AG08470 (cell line): ENCODE data around the genes SYF2, RHD, MACO1, MAN1C1, SLC30A2 and ZNF593.

DNA sequence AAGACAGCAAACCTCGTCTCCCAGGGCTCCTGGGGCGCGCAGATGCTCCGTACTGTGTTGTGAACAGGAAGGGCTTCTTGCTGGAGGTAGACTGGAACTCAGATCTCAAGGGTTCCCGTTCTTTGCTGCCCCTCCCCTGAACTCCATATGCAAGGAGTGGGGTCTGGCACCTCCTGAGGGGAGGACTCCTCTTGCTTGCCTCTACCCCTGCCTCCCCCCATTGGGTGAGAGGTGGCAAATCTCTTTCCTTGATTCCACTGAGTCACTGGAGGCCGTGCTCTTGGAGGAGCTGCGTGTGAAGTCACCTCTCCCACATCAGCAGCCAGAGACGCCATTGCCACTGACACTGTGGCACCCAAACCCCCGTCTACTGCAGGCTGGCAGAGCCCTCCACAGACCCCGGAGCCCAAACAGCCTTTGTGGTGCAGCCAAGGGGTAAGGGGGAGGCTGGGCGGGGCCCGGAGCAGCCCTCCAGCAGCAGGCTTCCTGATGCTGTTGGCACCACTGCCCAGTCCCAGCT is 104.7 kb upstream of the RUNX3 start:
- RRBS: 66% methylated on average over 3 of the region's 12 CpGs

DNA sequence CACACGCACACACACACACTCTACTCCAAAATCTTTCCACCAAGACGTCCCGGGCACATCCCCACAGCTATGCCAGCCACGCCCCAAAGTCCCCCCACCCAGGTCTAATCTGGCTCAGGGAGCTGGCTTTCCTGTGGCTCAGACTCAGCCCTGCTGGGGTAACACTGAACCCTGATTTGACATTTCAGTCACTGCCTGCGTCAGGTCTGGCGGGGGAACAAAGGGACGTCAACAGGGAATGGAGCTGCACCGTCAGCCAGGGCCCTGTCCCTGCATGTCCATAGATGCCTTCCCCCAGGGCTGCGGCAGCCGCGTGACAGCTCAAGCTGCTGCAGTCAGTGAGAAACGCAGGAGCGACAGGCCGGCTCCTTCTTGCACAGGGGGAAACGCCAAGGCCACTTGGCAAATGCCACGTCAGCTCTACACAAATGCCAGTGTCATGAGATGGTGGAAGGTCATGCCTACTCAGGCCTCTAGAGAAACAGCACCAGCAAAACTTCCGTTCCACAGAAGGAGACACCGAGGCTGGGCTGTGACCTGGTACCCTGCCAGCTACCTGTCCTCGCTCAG is 37.8 kb downstream of the SYF2 start:
- RRBS: no CpG with 5 or more reads among the region's 19 CpGs

DNA sequence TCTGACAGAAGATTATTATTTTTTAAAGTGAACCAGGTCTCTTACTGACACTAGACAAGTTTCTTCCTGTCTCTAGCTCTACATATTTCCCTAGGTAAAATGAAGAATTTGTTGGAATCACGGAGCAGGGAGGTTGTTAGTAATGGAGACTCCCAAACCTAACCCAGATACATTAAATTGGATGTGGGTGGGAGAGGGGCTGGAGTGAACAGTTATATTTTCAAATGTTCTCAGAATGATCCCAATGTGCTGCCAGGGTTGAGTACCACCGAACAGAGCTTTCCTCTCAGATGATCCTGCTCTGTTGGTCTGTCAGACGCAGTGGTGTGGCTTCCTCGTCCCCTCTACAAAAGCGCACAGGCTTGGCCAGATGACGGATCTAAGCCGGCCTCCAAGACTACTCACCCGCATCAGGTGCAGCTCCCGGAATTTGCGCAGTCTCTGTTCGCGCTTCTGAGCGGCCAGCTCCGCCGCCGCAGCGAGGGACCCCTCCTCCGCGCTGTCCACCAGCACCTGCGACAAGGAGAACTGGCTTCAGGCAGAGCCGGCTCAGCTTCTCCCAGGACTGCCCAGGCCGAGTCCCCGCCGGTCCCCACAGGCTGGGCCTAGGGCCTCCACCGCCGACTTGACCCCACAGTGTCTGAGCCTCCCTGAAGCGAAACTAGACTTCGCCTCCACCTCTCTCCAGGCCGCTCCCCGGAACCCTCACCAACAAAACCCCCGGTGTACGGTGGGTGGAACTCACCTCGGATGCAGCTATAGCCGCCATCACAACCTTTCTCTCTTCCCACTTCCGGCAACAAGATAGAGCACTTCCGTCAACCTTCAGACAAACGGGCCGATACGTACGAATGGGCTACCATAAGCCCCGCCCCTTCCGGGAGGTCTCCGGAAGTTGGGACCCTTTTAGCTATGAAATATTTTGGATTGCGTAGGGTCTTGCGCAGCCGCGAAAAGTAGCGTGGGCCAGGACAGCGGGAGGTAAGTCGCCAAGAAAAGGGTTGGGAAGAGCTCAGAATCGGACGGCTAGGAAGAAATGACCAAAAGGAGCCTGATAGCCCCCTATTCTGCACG is at the start of gene SYF2:
TSS of gene SYF2 (minus strand) at position 804 of the 1,074 bp plus-strand sequence.
- RRBS: 1% methylated on average over 17 of the region's 53 CpGs

DNA sequence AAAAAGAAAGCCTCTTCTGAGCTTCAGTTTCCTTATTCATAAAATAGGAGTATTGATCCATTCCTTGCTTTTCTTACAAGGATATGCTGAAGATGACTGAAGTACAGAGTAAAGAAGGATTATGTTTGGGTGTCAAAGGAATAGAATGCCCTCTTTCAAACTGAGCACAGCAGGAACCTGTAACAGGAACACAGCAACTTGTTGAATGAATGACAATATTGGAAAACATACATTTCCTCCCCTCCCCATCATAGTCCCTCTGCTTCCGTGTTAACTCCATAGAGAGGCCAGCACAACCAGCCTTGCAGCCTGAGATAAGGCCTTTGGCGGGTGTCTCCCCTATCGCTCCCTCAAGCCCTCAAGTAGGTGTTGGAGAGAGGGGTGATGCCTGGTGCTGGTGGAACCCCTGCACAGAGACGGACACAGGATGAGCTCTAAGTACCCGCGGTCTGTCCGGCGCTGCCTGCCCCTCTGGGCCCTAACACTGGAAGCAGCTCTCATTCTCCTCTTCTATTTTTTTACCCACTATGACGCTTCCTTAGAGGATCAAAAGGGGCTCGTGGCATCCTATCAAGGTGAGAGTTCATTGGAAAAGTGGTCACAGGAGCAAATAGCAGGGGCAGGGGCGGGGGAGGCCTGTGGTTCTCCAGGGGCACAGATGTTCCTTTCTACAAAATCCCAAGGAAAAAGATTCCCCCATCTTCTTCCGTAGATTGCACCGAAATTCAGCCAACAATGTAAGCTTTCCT is at the start of gene RHD:
TSS of gene RHD (plus strand) at position 389 of the 749 bp plus-strand sequence.
- RRBS: no CpG with 5 or more reads among the region's 13 CpGs

- RRBS: no CpG with 5 or more reads among the region's 10 CpGs
Observed at GRCh38 chr1:25398650-25398849, 22.1 kb downstream of the RHCE start.

DNA sequence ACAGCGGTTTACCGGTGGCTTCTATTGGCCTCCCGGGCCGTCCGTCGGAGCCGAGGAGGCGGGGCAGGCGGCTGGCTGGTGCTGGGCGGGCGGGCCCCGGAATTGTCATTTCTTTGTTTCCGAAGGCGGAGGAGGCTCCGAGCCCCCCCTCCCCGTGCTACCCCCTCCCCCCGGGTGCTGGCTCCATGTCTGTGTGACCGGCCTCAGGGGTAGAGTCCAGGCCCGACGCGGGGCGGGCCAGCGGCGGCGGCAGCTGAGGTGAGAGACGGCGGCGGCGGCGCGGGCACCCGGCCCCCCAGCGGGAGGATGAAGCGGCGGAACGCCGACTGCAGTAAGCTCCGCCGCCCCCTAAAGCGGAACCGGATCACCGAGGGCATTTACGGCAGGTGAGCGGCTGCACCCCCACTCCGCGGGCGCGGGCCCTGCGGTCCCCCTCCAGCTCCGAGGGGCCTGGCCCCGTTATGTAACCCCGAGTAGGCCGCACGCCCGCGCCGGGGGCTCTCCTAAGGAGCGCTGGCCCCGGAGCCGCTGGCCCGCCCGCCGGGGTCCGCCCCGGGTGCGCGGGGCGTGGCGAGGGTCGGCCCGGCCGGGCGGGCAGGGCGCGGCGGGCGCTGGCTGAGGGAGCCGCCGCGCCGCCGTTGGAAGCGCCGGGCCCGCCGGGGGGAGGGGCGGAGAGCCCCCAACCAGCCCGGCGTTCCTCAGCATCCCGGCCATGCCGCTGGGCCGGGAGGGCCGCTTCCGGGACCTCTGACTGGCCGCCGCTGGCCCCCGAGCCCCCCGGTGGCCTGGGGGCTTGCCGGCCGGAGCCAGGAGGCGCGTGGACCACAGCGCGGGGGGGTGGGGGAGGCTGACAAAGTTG is at the start of gene MACO1:
TSS of gene MACO1 (plus strand) at position 105 of the 859 bp plus-strand sequence.
- RRBS: 2% methylated on average over 49 of the region's 104 CpGs

GRCh38 chr1:25431652-25431887 is 873 bp downstream of the MACO1 start:
- RRBS: no CpG with 5 or more reads among the region's 3 CpGs

DNA sequence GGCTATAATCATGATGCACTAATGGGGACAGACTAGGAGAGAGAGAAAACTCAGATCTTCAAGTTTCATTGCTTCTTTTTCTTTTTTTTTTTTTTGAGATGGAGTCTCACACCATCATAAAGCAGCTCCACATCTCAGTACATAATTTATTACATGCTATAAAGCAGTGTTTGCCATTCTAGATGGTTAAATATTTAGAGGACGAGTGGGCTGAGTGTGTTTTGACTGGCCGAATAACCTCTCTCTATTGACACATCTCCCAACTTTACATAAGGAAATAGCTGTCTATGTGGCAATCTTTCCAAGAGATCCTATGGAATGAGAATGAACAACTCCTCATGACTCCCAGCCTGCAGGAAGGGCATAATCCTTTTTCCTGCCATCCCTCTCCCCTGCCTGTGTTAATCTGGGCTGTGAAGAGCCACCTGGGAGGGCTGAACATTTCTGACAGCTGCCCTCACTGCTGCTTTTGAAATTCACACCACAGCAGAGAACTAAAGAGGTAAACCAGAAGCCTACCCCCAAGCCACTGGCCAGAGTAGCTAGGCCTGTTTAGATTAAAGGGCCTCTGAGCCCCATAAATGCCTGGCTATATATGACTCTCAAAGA is 42.2 kb upstream of the LDLRAP1 start:
- RRBS: no CpG with 5 or more reads among the region's 2 CpGs

DNA sequence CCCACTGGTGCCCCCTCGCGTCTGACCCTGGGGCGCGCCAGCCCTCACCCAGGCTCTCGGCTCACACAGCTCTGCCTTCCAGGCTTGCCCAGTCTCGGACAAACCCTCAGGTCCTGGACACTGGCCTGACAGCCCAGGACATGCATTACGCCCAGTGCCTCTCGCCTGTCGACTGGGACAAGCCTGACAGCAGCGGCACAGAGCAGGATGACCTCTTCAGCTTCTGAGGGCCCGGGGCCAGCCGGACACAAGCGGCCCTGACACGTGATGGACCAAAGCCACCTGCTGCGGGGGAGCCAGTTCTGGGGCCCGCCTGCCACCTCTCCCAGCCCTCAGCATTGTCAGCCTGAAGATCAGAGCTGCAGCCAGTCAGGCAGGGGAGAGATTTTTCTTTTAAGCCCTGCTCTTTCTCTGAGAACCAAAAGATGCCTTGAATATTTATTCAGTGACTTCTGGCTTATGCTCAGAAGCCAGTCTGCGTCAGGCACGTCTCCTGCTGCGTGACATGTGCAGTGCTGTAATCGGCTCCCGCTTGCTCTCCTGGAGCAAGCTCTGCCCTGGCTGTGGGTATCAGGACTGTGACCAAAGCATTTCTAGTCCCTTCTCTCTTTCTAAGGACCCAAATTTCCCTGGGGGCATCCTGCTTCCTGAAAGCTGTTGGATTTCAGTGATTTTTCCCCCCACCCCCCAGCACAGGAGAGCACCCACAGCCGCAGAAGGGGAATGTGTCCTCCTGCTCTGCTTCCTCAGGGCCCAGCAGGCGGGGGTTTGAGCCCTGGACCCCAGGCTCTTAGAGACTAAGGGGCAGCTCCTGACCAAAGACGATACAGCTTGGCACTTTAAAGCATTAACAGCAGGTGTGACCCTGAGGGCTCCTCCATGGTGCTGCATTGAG is 23.6 kb downstream of the LDLRAP1 start:
- RRBS: no CpG with 5 or more reads among the region's 24 CpGs

DNA sequence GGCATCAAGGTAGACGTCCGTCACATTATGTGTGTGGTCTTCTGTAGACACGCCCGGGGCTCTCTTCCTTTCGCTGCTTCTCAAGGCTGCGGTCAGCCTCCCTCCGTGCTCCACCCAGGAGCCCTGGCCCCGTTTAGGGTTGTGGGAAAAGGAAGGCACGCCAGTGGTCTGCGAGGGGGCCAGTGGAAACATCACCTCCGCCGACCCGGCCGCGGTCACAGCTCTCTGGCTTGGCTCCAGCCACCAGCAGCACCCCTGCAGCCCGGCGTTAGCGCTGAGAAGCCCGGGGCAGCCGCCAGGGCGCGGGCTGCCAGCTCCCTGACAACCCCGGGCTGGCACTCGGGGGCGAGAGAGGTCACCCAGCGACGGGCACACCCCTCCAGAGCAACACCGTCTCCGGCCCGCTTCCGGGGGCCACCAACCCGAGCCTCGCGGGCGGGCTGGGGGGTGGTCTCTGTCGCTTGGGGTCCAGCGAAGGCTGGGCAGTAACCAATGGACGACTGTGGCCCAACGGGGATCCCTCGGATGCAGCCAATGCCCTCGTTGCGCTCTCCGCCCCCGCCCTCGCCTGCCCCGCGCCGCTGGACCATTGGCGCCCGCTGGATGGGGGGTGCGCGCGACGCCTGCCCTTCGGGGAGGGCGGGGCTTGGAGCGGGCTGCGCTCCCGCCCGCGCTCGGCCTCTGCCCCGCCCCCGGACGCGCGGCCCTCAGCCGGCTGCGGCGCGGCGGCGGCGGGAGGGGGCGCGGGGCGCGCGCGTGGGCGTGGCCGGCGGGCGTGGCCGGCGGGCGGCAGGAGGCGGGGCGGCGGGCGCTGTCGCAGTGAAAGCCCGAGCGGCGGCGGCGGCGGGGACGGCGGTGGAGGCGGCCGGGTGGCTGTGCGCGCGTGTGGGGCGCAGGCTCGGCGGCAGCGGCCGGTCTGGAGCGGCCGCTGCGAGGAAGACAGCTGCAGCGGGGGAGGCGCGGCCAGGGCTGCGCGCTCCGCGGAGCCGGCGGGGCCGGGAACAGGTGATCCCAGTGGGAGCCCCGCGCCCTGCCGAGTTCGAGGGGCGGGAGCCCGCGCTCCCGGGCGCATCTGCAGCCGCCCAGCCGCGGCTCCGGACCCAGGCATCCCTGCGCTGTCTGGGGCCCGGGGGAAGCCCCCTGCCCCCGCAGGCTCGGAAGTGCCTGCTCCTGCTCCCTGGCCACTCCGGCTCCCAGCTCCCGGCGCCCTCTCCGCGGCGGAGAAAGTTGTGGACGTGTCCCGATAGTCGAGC is at the start of gene MAN1C1:
TSS of gene MAN1C1 (plus strand) at position 819 of the 1,253 bp plus-strand sequence.
- RRBS: 1% methylated on average over 77 of the region's 149 CpGs

DNA sequence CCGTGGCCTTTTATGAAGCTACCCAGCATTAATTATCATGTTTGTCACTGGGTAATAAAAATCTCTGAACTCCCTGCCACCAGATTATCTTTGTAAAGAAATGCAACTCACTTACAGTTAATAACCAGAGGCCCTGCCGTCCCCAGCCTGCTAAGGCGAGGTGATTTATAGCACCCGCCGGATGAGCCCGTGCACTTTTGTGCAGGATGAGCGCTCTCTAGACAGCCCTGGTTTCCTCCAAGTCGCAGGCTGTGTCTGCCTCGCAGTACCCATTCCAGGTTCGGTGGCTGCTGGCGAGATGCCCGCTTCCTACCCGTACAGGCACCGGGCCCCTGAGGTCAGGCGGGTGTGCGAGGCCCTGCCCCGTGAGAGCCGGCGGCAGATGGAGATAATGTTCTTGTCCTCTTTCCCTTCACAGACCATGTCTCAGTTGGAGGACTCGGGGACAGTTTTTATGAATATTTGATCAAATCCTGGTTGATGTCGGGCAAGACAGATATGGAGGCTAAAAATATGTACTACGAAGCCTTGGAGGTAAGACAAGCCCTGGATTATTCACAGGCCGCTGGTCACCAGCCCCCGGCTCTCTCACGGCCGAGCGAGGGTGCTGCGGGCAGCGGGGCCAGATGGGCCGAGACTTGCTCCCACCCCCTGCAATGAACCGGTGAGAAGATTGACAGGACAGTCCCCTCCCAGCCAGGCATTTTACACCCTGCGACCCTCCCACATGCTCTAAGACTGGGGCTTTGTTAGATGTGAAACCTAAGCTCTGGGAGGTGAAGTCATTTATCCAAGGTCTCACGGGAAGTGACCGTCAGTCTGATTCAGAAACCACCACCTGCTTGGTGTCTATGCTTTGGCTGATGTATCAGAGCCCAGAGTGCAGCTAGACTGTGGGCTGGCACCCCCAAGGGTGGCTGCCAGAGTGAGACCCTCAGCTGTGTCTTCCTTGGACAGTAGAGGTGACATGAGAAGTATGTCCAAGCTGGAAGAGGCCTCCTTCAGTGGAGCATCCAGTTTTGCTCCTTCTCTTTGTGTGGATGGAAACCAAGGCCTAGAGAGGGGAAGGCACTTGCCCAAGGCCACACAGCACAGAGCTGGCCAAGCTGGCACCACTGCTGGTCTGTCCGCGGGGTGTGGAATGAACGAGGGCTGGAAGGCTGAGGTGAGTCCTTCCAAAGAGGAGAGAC is 28.4 kb upstream of the SELENON start:
- RRBS: 86% methylated on average over 12 of the region's 37 CpGs

GRCh38 chr1:25773856-25774218 is 26.2 kb upstream of the SELENON start:
- RRBS: no CpG with 5 or more reads among the region's 2 CpGs

DNA sequence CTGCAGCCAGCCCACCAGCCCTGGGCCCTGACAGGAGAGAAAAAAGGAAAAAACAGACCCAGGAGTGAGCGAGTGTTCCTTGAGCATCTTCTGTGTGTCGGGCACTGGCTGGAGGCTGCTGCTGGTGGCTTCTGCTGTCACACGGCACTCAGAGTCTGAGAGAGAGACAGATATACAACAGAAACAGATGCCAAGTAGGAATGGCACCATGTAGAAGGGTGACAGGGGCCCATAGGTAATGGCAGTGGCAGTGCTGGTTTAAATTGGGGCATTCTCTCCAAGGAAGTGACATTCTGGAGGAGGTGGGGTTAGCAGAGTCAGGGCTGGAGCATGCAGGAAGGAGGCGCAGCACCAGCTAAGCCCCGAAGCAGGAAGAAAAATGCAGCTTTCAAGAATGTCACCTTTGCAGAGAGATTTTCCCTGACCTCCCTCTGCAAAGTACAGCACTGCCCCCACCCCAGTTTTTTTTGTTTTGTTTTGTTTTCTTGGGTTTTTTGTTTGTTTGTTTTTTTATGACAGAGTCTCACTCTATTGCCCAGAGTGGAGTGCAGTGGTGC is 24.5 kb upstream of the SELENON start:
- RRBS: no CpG with 5 or more reads among the region's 5 CpGs

DNA sequence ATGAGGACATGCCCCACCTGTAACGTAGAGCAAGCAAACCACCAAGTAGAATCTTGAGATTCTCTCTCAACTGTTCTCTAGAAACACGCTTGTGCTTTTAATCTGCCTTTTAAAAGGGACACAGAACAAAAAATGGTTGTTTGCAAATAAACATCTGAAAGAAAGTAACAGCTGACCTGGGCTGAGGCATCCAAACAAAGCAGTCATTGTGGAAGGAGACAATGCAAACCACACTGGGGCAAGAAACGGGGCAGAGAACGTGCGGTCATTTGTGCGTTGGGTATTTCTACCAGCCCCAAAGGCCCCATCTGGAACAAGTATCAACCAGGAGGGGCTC is 6.1 kb downstream of the STMN1 start:
- RRBS: no CpG with 5 or more reads among the region's 6 CpGs

DNA sequence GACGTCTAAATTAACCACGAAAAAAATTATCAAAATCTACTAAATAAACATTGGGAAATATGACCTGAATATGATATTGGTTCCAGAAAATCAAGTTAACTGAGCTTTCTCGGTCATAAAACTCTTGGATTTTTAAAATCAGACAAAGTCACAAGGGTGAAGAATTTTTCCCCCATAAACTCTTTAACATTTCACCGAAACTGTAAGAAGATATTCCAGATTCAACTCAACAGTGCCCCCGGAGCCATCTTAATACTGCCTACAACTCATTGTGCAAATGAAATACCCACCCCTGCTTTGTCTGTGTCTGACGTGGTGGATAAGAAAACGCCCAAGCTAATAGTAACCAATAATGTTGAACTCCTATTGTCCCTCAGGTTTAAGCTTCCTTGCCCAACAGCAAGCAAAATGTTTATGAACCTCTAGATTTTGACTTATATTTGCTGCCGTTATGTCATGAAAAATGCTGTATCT is 1.3 kb downstream of the STMN1 start:
- RRBS: no CpG with 5 or more reads among the region's 8 CpGs

DNA sequence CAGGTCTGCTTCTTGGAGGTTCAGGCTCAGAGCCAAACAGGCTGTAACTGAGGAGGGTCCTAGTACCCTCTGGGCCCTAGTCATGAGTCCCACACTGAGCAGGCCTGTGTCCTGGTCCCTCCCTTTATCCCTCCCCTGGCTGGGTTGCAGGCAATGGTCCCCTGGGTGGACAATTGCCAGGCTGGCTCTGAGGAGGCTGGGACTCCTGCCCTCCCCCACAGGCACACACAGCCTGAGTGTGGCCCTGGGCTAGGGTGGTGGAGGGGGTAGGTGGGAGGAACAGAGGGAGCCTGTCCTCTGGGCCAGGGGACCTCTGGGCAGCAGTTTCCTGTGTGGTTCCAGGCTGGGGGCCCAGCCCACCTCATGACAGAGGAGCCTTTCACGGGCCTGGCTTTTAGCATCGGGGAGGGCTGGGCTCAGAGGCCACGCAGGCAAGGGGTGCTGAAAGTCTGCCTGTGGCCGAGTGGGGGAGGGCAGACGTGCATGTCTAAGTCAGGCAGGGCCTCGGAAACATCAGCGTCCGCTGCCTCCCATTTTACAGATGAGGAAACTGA is 6.9 kb downstream of the EXTL1 start:
- RRBS: no CpG with 5 or more reads among the region's 8 CpGs

GRCh38 chr1:26045226-26046478 is at the start of gene SLC30A2:
Gene SLC30A2, minus strand, starts transcription at chr1:26046118.
- RRBS: 5% methylated on average over 49 of the region's 114 CpGs

DNA sequence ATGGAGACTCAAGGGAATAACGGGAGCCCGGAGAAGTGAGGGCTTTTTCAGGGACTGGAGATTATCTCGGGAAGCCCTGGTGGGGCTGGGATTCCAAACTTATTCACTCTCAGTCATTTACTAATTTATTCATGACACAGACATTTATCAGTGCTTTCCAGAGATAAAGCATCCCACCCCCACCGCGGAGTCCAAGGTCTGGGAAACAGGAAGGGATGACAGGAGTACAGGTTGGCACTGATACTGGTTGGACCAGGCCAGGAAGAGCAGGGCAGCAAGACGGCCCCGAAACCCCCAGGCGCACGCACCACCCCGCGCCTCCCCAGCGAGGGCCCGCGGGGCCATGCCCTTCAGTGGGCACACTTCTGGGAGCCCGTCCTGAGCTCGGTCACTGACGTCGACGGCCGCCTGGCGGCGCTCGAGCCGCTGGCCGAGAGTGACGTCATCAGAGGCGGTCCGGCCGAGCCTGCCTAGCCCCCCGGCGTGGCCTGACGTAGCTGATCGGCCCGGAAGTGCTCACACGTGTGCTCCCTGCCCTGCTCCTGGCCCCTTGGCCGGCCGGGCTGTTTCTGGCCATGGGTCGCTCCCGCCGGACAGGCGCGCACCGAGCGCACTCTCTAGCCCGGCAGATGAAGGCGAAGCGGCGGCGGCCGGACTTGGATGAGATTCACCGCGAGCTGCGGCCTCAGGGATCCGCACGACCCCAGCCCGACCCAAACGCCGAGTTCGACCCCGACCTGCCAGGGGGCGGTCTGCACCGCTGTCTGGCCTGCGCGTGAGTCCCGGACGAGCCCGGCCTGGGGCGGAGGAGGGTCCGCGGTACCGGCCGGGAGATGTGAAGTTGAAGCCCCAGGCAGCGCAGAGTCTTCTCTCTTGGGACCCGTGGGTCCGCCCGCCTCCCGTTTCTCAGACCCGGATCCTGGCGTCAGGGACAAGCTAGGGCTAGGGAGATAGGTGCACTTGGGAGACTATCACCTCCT is at the start of gene ZNF593:
TSS of gene ZNF593 (plus strand) at position 500 of the 980 bp plus-strand sequence.
- RRBS: 2% methylated on average over 10 of the region's 79 CpGs

DNA sequence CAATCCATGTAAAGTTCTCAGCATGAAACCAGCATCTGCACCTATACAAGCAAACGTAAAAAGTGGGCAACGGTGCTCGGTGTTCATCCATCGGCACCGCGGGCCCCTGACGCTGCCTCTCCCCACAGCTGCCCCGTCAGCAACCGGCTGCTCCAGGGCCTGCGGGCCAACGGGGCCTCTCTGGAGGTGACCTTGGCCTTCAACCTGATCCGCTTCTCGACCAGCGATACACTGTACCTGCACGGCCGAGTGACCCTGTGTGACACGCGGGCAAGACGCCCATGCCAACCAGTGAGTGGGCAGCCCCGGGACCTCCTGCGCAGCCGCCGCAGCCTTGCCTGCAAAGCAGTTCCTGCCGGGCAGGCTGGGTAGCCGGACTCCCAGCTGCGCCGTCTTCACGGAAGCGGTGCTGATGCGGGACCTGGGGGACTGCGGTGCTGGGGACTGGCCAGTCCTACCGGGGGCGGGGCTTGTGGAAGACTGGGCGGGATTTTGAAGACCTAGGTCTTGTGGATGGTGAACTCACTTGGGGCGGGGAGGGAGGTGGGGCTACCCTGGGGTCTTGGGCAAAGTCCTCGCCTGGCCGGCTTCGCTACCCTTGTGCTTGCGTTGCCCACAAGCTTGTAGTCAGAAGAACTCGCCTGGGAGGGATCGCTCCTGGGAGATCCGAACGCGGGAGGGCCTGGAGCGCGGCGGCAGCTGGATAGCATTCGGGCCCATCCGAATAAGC is 8.9 kb upstream of the CEP85 start:
- RRBS: 10% methylated on average over 12 of the region's 49 CpGs

- RRBS: no CpG with 5 or more reads among the region's 7 CpGs
Observed at GRCh38 chr1:26275553-26276643, 4.0 kb upstream of the SH3BGRL3 start.